Pericardium (tissue), 1 donor: ENCODE data around the genes C1orf146, BCAR3 and DNTTIP2.

DNA sequence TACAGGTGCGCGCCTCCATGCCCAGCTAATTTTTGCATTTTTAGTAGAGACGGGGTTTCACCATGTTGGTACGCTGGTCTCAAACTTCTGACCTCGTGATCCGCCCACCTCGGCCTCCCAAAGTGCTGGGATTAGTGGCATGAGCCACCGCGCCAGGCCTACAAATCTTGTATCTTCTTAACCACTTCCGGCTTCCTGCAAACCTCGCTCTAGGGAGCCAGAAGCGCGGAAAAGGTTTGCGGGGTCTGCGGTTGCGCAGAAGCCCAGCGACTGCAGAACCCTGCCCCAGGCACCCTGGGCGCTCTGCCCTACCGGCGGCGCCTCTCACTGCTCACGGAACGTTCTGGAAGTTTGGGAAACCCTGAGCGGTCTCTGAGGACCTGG, at the start of gene C1orf146:
Gene C1orf146, plus strand, starts transcription at position 258 of the 384 bp plus-strand sequence.
- RRBS = no CpG with 5 or more reads among the region's 24 CpGs

DNA sequence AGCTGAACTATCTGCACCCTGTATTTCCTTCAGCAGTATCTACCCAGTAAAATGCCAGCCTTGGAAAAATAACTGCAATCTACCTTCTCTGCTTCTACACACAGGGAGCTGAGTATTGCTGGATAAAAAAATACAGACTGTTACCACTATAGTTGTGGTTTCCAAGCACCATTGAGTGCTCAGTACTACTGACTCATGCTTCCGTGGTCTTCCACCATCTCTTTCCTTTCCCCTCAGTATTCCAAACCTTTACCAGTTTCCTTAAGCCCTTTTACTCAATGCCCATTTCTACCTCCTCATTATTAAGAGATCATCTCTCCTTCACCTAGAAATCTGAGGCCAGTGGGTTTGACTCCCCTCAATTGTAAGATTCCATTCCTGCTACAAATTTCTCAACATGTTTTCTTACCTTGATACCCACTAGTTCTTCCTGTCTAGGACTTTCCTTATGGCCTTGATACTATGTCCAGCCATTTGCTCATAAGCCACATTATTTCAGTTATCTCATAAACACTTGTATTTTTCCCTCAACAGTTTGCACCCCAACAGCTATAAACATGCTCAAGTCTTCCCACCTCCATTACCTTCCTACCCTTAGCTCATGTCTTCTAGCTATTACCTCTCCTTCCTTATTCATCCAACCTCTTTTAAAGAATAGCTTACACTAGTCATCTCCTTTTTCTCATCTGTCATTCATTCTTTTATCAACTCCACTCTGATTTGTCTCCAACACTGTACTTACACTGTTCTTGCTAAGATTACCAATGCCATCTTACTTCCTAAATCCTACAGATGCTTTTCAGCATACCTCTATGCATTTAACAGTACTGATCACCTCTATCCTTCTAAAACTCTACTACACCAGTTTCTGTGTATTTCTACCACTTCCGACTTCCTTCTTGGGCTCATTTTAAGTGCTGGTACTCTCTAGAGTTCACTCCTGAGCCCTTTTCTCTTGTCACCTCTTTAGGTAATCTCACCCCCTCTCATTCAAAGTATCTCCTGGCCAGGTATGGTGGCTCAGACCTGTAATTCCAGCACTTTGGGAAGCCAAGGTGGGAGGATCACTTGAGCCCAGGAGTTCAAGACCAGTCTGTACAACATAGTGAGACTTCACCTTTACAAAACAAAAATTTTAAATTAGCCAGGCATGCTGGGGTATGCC, 23.5 kb downstream of the GLMN start:
- RRBS = no CpG with 5 or more reads among the region's 2 CpGs

DNA sequence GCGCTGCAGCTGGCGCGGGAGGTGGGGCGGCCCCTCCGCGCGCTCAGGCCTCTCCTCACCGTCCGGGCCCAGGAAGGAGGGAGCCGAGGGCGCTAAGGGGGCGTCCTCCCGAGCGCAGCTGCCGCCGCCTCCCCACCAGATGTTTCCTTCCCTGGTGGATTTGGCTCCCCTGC, 1.2 kb downstream of the GFI1 start:
- RRBS = under 1% methylated on average over 5 of the region's 16 CpGs

- RRBS = no CpG with 5 or more reads among the region's 4 CpGs
Measured at GRCh38 chr1:92588385-92589166, 101.9 kb upstream of the GFI1 start.

DNA sequence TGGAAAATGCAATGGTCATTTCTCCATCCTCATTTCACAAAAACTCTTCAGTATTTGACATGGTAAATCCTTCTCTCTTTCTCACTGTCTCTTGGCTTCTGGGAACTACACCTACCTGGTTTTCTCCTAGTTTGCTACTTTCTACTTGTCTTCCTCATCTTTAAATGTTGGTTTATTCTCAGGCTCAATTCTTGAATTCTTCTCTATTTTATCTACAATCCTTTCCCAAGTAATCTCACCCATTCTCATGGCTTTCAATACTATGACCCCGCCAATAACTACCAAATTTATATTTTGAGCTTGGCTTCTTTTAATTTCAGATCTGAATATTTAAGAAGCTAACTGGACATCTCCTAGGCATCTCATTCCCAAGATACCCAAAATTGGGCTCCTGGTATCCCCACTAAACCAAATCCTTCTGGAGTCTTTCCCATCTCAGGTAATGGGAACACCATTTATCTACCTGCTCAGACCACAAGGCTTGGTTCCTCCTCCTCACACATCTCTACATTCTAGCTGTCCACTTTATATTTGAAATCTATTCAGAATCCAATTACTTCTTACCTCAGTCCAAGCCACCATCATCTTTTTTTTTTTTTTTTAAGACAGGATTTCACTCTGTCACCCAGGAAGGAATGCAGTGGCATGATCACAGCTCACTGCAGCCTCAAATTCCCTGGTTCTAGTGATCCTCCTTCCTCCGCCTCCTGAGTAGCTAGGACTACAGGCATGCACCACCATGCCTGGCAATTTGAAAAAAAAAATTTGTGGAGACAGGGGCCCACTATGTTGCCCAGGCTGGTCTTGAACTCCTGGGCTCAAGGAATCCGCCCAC, 113.5 kb downstream of the EVI5 start:
- RRBS = no CpG with 5 or more reads among the region's 3 CpGs

DNA sequence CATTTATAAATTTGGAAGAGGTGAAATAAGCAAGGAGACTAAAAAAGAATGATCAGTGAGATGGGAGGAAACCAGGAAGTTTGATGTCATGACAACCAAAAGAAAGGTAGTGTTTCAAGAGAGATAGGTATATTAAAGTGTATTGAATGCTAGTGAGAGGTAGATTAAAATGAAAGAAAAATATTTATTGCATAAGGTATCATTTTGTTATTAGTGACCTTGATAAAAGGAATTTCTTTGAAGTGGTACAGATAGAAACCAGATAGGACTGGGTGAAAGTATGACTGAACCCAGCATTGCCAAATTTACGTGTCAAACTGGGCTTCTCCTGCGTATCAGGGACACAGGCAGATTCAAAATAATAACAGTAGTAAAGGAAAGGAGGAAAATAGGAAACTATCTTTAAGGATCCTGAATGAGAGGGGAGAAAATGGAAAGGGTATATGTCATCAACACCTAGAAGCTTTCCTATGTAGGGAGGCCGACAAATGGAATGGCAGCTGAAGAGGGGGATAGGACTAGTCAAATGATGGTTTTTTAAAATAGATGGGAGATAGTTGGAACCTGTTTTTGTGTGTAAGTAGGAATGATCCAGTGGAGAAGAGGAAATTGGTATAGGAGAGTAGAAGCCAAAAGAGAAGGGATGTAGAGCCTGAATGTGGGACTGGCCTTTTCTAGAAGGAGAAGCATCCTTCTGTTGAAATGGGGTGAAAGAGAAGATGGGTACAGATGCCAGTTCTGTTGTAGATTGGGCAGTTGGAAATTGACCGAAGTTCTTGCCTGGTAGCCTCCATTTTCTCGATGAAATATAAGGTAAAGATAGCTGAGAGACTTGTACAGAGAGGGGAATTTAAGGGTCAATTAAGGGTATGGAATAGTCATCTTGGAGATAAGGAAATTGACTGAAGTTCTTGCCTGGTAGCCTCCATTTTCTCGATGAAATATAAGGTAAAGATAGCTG, 48.8 kb downstream of the TMED5 start:
- RRBS = no CpG with 5 or more reads among the region's 6 CpGs

DNA sequence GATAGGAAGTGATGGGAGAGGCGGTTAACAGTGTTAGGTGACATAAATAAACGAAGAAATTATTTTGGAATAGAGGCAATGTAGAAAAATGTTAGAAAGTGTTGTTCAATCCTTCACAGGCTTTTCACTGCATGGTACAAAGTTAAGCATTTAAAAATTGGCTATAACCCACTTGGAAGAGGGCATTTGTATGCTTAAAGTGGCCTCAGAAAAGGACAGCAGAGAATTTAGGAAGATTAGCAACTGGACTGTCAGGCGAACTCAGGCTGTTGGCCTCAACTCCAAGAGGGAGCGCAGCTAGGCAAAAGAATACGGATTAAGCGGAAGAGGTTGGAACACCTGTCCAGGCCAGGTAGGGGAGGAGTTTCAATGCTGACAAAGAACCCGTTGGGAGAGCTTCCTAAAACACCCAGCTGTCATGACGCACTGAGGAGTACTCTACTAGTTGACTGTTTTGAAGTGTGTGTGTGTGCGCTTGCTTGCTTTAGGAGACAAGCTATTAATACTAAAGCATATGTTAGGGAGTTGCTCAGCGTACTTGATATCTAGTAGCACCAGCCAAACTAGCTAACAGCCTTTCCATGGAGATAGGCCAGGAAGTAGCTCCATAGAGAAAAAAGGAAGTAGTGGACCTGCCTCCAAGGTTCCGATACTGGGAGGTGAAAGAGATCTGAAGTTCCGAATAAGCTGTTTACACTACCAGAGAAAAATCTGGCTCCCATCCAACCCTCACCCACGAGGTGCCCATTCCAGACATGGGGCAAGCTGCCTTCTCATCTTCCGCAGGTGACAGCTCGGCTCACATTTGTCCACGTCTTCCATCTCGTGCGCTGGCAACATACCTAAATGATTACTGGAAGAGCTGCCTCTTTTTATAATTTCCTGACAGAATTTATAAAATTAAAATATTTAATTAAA, 1.1 kb upstream of the FNBP1L start:
- RRBS = no CpG with 5 or more reads among the region's 18 CpGs

DNA sequence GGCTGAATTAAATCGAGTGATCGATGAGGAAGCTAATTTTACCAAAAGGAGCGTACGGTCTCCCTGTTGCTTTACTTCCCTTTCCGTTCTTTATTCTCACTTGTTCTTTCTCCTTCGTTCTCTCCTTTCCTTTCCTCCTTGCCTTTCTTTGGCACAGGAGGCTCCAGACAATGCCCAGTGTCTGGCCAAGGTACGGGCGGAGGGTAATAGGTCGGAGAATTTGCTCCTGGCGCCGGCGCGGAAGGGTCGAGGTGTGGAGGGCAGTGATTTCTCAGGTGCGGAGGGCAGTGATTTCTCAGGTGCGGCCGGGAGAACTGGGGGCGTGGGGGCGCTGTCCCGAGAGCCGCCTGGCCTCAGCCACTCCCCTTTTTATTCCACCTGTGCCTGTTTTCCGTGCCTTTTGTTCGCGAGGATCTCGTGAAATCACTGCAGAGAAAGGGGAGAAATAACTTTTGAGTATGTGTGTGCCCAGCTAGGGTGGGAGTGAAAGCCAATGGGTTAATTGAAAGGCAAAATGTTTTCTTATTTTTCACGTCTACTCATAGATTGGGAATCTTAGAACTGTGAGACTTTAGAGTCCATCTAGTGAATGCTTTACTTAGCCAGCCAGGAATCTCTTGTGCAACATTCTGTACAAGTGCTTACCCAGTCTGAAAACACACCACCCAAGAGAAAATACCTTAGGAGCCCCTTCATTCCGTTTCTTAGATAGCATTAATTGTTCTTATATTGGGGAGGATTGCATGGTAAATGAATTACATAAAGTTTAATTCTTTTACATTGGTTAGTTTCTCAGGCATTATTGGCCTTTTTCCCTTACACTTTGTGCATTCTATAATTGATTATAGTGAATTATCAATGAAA, 1.3 kb downstream of the FNBP1L start:
- RRBS = under 1% methylated on average over 7 of the region's 27 CpGs

GRCh38 chr1:93488527-93489078, 40.7 kb downstream of the FNBP1L start:
- RRBS = no CpG with 5 or more reads among the region's 3 CpGs

GRCh38 chr1:93509353-93510040, 61.6 kb downstream of the FNBP1L start:
- RRBS = no CpG with 5 or more reads among the region's 26 CpGs

DNA sequence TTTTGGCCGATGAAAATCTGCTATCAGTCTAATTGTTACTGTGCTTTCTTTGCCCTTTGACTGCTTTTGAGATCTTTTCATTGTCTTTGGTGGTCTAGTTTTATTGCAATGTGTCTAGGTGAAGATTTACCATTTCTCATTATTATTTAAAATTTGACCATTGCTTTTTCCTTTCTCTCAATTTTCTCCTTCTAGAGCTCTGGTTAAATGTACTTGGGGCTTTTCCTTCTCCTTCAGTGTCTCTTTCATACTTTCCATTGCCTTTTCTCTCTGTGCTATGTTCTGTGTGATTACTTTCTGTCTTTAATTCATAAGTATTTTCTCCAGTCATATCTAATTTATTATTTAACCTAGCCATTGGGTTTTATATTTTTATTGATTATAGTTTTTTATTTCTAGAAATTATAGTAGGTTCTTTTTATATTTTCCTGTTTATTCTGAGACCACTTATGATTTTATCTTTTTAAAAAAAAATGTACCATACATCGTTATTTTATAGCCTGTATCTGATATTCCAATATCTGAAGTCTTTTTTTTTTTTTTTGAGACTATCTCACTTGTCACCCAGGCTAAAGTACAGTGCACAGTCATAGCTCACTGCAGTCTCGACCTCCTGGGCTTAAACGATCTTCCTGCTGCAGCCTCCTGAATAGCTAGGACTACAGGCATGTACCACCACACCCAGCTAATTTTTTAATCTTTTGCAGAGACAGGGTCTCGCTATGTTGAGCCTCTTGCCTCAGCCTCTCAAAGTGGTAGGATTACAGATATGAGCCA, 25.4 kb downstream of the BCAR3 start:
- RRBS = no CpG with 5 or more reads among the region's 5 CpGs

- RRBS = no CpG with 5 or more reads among the region's 6 CpGs
Measured at GRCh38 chr1:93661846-93662599, 19.6 kb downstream of the BCAR3 start.

- RRBS = no CpG with 5 or more reads among the region's 6 CpGs
Measured at GRCh38 chr1:93662654-93663473, 18.8 kb downstream of the BCAR3 start.

DNA sequence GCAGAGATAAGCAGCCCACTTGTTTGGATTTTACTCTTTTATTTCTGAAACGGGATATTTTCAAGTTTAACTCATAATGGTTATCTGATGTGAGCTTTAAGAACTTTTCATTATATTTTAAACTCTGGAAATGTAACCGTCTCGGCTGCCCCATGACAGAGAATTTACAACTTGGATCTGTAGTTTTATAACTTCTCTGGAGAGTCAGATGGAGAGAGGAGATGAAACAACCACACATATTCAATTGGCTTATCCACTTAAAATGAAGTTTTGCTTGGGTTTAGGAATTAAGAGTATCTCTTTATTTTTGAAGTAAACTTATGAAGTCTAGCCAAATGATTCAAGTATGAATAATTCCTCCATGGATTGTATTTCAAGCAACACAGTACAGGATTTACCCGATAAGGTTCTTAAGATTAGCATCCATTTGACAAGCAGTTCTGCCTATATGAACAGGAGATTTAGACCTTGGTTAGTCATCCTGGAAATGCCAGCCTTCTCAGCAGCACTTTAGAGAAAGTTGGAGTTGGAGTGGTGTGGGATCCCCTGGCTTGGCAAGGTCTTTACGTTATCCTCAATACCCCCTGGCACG, 1.7 kb downstream of the BCAR3 start:
- RRBS = no CpG with 5 or more reads among the region's 6 CpGs

DNA sequence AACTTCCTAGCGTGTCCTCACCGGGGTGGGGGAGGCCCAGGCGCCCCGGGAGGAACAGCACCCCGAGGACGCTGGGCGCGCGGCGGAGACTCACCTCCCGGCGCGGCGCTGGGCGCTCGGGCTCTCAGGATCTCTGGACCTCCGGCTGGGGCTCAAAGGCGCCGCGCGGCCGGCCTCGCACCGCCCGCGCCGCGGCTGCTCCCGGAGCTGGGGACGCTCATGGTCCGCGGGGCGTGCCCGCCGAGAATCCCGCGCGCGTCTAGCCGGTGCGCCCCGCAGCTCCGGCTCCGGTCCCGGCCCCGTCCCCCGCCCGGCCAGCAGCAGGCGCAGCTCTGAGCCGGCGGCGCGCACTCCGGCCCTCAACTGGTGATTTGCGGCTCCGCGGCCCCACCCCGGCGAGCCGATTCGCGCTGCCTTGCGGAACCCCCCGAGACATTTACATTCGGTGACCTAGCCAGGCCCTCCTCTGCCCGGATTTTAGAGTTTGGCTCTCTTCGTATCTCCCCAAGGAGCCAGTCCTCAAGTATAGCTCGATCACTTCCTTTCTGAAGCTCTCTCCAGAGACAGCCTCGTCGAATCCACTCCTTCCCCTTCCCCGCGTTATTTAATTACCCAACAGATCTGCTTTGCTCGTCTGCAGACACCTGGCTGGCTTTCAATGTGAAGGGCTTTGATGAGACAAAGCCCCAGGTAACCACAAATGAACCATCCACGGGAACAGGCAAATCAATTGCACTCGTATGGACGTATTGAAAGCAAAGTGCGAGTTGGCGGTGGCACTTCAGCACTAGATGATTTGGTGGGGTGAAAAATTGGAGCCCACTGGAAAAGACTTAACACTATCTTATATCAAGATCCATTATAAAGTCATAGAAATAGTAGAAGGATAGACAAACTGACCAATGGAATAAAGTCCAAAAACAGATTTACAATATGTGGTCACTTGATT, at the start of gene BCAR3:
Gene BCAR3, minus strand, starts transcription at position 334 of the 949 bp plus-strand sequence.
- RRBS = 2% methylated on average over 40 of the region's 78 CpGs

DNA sequence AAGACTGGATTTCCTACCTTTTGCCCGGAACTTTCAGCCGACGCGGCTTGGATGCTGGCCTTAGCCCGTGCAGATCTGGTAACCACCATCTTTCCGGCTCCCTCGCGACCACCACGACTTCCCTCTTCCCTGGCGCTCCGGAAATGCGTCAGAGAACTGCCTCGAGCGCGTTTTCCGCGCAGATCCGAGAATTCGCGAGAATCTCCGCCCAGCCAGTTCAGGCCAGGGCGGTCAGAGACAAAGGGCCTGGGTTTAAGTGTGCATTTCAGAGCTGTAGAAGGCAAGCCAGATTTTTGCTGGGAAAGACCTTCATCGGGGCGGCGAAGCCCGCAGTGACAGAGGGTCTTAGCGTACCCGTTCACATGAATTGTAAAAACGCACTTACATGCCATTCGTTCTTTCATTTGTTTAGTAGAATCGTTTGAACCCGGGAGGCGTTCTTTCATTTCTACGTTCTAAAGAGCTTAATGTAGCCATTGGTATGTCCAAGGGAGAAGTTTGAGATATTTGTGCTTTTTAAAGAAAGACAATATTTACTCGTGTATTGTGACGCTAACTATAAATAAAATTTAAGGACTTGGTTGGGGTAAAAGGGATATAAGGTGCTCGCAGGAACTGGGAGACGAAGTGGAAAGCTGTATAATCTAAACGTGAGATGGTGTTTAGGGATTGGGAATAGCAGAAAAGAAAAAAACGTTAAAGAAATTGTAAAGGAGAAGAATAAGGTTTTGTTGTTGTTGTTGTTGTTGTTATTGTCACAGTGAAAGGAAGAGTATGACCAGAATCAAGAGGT, at the start of gene DNTTIP2:
Gene DNTTIP2, minus strand, starts transcription at position 147 of the 793 bp plus-strand sequence.
- RRBS = 2% methylated on average over 11 of the region's 40 CpGs

DNA sequence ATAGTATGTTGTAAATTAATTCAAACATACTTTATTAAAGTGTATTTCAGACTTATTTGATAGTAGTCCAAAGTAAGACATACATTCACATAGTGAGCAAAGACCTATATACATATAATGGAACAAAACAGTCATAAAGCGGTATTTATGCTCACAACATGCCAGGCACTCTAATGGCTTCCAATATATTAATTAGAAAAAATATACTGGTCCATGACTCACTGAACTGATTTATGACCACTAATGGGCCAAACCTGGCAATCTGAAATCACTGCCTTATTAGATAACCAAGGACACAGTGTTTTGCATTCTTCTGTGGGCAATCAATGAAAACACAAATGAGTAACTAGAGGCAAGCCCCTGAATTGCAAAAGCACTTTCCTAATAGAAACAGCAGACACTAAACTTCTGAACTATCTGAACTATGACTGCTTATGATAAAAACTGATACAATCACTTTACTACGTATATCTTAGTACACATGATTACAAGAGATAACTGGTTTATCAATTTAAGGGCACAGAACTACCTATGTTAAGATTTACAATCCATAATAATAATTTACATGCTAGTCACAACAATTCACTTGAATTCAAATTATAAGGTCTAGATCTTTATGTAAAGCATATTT, 3.5 kb downstream of the GCLM start:
- RRBS = no CpG with 5 or more reads among the region's 2 CpGs

DNA sequence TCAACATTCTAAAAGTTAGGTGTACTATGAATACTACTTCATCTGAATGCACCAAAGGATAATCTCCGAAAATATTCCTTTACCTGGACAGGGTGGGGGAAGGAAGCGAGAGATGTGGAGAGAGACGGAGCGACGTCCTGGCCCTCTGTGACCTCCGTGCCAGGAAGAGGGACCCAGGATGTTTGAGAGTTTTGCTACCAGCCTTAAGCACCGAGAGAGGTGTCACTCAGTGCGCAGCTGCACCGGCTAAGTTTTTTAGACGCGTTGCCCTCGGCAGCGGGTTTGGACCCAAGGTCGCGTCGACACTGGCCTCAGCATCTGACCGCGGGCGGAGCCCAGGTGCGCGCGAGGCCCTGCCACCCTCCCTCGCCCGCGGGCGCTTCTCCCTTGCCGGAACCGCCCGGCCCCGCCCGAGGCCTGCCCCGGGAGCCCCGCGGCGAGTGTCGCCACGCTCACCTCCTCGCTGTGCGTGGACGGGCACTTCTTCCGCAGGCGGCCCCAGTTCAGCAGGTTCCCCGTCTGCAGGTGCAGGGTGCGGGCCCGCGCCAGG, 573 bp downstream of the GCLM start:
- RRBS = no CpG with 5 or more reads among the region's 46 CpGs

GRCh38 chr1:94017448-94017987, 103.4 kb downstream of the ABCA4 start:
- RRBS = no CpG with 5 or more reads among the region's 5 CpGs

DNA sequence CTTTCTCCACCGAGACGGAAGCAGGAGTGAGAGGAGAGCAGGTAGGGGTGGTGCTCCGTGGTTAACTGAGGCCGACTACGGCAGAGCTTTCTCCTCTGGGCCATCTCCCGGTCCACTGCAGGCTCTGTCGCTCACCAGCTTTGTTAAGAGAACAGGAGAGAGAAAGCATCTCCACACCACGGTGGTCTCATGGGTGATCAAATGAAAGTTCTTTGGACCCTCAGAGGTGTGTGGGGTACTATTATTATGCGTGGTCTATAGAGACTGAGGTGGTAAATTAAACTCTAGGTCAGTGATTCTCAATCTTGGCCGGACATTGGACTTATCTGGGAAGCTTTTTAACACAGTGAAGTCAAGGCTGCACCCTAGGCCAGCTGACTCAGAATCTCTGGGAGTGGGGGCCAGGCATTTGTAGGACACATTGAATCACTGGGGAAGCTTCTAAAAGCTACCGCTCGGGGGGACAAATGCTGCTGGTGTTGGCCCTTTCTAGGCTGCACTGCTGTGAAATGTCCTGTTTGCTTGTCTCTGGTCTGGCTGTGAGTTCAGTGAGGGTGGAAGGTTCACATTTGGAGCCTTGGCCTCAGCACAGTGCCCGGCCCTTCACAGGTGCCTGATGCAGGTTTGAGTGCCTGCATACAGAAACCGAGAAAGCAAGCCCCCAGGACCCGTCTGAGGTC, 24.9 kb downstream of the ABCA4 start:
- RRBS = no CpG with 5 or more reads among the region's 15 CpGs